ENCODE measurements around a stretch of chr15.

DNA sequence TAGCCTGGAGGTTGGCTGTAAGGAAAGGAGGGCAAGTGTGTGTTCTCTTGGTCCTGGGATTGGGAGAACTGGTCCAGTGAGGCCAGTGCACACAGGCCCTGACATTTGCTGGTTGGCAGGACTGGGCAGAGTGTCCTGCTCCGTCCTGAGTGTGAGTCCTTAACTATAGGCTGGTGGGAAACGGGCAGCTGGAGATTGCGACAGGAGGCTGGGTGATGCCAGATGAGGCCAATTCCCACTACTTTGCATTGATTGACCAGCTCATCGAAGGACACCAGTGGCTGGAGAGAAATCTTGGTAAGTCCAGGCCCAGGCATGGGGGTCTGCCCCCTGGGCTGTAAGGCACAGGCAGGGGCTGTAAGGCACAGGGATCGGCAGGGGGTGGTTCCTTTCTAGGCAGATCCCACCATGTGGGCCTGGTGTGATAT is 3.1 kb downstream of the MAN2A2 start:
- PRO-cap, result no peak
- CAGE, long polyA plus RNA, result no peak

- PRO-cap, result no peak
- CAGE, long polyA plus RNA, result no peak
Measured at GRCh38 chr15:90917011-90917726, 14.1 kb downstream of the MAN2A2 start.

- PRO-cap, result no peak
- CAGE, long polyA plus RNA, result no peak
Measured at GRCh38 chr15:90918580-90919208, 13.7 kb downstream of the HDDC3 start.

DNA sequence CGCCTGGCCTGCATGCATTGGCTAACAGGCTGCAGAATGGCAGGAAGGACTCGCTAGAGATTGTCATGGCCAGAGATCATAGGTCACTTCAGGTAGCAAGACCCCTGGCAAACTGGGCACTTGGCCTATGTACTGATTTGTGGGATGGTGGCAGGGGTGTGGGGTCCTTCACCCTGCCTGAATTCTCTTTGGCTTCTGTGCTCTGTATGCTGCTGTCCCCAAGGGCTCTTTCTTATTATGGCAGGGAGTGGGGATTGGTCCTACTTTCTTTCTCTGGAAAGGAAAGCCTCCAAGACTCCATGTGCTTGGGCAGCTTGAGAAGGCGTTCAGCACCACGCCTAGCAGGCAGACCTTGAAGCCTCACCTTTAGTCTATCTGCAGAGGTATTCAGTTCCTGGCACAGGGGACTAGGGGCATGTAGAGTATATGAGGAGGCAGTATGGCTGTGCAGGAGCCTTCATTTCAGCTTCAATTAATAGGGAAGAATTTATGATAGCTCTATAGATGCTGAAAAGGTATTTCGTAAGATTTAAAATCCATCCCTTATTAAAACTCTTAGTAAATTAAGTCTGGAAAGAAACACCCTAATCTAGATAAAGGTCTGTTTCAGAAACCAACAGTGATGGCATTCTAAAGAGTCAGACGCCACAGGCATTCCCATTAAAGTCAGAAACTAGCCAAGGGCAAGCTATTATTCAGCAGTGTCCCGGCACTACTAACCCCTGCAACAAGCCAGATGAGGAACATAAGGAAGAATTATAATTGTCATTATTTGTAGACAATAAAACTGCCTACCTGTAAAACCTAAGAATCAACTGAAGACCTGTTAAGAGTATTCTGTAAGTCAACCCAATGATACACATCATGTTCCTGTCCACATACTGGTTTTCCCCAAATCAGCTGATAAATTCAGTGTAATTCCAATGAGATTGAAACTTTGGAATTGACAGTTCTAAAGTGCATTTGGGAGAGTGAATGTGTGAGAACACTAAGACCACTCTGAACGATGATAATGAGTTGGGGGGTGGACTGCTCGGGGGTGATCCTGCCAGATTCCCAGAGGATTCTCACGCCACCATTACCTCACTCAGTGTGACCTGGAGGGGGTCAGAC is 11.6 kb downstream of the HDDC3 start:
- PRO-cap, result no peak
- CAGE, long polyA plus RNA, result no peak

- PRO-cap, result no peak
- CAGE, long polyA plus RNA, result no peak
Measured at GRCh38 chr15:90993066-90993469, 1.3 kb downstream of the PRC1 start.

DNA sequence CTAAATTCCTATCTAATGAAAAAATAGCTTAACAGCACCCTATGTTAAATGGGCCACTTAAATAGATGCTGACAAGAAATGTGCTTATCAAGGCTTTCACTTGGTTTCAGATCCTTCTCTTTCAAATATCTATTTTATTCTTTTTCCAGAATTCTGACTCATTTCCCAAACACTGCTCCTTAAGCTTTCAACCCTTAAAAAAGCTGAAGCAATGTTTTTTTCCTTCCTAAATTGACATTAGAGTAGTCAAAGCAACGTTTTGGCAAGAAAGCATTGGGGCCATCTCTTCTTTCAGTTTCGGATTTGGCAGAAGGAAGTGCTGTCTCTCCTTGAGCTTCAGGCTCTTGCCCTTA is 147.4 kb upstream of the SLCO3A1 start:
- PRO-cap, result no peak
- CAGE, long polyA plus RNA, result no peak

- PRO-cap, result no peak
- CAGE, long polyA plus RNA, result no peak
Measured at GRCh38 chr15:91897540-91897974, 44.0 kb downstream of the SLCO3A1 start.

DNA sequence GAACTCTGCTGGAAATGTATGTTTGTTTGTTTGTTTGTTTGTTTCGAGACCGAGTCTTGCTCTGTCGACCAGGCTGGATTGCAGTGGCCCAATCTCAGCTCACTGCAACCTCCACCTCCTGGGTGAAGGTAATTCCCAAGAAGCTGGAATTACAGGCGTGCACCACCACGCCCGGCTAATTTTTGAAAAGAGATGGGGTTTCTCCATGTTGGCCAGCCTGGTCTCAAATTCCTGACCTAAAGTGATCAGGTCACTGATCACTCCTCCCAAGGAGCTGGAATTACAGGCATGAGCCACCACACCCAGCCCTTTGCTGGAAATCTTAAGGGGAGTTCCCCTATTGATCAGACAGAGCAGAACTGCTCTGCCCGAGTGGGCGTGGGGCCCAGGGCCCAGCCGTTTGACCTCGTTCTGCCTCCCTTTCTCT is 89.1 kb downstream of the SLCO3A1 start:
- PRO-cap, result no peak
- CAGE, long polyA plus RNA, result no peak

GRCh38 chr15:91945234-91945635 is 91.7 kb downstream of the SLCO3A1 start:
- PRO-cap, result no peak
- CAGE, long polyA plus RNA, result no peak

- PRO-cap, result no peak
- CAGE, long polyA plus RNA, result no peak
Measured at GRCh38 chr15:91946503-91947234, 93.2 kb downstream of the SLCO3A1 start.

DNA sequence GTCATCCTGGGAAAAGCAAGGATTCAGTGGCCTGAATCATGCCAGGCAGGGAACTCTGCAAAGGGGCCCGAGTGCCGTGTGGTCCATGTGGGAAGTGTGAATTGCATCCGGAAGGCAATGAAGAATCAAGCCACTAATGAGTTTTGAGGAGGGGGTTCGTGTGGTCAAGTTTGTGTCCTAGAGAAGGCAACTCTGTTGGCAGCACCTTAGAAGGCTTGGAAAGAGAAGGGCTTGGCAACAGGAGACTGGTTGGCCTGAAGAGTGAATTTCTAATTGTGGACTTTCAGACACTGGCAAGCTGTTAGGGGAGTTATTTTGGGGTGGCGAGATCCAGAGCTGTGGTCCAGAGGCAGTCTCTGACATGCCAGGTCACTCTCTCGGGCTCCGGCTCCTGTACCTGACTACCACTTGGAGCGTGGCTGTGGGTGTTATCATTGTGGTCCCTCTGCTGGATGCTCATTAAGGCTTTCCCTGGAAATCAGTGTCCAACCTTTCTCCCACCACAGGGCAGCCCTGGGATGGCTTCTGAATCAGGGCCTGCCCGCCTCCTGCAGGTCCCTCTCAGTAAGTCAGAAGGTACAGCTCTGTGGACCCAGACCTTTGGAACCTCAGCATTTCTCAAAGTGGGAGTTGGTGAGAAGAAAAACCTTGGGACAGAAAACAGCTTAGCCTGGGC is 209.0 kb downstream of the SLCO3A1 start:
- PRO-cap, result no peak
- CAGE, long polyA plus RNA, result no peak

DNA sequence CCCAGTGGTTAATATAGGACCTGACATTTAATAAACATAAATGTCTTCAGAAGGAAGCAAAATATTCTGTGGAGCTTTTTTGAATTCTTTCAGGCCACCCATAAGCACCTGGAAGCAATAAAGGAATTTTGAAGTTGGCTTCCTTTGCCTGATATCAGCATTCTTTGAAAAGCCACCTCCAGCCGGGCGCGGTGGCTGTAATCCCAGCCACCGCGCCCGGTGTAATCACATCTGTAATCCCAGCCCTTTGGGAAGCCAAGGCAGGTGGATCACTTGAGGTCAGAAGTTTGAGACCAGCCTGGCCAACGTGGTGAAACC is 251.2 kb downstream of the SLCO3A1 start:
- PRO-cap, result no peak
- CAGE, long polyA plus RNA, result no peak

GRCh38 chr15:92130791-92130990 is 263.0 kb upstream of the ST8SIA2 start:
- PRO-cap, result no peak
- CAGE, long polyA plus RNA, result no peak

DNA sequence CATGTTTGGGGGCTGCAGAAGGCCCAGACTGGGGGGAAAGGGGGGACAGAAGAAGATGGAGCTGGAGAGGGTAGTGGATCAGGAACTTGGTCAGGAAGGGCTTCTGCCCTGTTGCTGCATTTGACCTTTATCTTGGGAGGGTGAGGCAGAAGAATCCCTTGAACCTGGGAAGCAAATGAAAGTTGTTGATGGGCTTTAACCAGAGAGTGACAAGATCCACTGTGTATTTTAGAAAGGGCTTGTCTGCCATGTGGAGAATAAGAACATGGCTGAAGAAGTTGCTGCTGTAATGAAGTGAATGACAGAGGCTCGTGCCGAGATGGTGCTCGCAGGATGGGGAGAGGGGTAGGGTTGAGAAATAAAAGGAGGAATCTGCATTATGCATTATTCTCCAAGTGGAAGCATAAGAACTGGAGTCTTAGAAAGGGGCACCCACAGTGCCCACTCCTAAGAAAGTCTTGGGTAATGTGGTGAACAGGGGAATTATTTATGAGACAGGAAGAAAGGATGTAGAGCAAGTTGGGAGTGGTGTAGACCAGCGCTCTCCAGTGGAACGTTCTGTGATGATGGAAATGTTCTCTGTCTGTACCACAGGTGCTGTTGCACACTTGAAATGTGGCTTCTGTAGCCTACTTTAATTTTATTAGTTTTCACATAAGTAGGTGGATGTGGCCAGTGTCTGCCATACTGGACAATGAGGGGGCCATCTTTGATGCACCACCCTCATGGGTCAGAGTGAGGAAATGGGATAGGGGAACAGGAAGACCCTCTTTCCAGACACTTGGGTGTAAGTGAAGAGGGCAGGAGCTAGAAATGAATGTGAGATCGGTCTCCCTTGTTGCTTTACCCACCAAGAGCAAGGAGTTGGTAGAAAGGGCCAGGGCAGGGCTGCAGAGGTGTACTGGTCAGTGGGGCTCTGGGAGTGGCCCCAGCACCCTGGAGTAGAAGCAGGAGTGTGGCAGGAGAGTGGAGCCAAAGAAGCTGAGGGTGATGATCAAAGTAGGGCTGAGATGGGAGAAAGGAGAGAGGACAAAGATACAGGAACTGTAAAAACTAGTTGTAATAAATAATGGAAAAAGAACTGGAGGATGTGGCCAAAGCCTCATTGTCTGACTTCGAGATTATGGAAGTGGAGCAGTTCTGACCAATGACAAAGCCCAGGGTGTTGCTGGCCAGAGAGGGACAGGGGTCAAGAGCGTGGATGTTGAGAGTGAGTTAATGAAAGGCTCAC is 239.4 kb upstream of the ST8SIA2 start:
- PRO-cap, result no peak
- CAGE, long polyA plus RNA, result no peak

DNA sequence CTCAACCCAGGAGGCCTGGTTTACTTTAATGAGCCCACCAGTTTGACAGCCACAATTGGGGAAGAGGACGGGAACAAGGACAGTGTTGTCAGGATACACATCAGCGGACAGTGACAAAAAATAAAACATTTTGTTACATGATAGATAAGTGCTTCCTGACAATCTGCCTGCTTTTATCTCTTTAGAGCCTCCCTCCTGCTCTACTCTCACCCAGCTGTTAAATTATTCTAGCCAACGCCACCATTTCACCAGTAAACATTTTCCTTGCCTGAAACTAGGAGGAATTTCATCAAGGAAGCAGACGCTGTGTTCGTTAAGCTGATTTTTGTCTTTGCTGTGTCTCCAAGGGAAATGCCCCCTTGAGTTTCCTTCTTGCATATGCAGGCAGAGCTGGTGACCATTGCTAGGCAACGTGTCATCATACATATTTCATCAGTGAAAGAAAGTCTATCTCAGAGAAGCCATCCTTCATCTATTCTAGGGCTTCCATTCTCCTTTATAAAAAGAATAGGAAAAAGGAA is 87.1 kb upstream of the ST8SIA2 start:
- PRO-cap, result no peak
- CAGE, long polyA plus RNA, result no peak

DNA sequence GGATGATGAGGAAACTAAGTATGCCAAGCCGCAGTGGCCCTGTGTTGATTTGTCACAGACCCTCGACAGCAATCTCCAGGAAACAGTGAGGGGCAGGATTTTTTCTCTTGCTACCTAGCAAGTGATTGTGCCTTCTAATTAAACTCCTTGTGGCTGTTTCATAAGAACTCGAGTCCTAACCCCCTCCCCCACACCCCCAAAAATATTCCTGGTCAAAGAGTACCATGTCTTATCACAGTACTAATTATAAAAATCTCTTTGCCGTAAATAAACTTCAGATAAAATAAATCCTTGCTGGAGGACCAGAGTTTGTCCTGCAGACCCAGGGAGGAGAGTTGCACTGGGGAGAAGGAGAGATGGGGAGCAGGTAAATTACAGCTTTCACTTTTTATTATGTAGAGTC is 64.3 kb downstream of the FAM174B start:
- PRO-cap, result no peak
- CAGE, long polyA plus RNA, result no peak

DNA sequence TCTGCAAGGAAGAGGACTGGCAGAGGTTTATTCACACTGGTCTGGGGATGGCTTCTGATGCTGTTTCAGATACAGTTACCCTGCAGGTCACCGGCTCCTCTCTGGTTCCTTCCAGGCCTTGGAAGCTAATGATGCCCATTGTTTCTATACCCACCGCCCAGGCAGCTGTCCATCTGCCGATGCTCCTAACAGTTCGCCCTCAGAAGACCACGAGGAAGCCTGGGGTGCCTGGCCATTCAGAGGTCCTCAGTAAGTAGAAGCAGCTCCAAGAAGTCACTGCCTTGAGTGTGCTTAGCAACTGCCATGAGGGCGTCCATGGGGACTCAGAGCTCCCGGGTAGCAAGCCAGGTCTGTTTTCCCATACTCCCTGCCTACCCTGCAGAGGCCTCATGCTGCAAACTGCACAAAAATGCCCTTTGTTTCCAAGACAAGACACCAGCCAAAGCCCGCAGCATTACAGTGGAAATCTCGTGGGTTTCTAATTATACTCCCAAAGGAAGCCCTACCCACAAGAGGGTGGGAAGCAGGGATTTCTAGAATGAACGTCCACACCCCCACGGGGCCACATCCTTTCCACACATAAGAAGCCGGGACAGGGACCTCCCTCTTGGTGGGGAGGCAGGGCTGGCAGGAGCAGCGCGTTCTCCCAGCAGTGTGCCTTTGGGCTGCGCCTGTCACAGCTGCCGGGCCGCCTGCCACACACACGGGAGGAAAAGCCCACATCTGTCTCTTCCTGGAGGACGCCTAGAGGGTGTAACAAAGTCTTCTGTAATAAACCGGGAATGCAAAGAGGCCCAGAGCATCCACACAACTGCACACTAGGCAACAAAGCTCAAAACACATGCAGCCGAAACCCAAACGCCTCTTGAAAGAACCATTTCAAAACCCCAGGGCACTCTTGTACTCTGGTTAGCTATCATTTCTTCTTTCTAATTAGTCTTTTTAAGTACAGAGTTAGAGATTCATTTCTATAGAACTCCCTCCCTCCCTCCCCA is 31.1 kb downstream of the FAM174B start:
- PRO-cap, result no peak
- CAGE, long polyA plus RNA, result no peak

DNA sequence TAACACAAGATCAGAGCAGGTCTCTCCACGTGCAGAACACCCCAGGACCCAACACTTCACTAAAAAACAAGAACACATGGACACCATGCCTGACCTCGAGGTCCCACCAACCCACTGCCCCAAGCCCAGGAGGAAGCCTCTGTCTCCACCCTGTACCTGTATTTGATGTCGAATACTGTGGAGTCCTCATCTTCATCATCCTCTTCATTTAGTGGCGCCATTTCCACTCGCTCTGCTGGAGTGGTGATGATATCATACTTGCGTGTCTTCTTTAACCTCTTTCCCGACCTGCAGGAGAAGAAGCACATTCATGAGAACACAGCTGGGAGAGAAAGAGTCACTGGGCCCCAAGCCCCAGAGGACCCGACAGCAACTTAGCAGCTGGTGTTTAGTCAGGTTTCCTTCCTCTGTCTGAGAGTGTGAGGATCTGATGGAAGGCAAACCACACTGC is 25.5 kb downstream of the FAM174B start:
- PRO-cap, result no peak
- CAGE, long polyA plus RNA, result no peak

- PRO-cap, result no peak
- CAGE, long polyA plus RNA, result no peak
Measured at GRCh38 chr15:92637588-92638030, 18.0 kb downstream of the FAM174B start.

- PRO-cap, result no peak
- CAGE, long polyA plus RNA, result no peak
Measured at GRCh38 chr15:92648488-92648843, 7.1 kb downstream of the FAM174B start.

Measured in B cell (primary cell).